Psoas muscle (tissue), 2 donors: Measurements from ENCODE around the genes KCNA3, CD53 and KCND3.

GRCh38 chr1:110555963-110557301 is 37.5 kb upstream of the KCNA10 start:
- PRO-cap, 2 experiments: no peak in any of the 2 experiments

DNA sequence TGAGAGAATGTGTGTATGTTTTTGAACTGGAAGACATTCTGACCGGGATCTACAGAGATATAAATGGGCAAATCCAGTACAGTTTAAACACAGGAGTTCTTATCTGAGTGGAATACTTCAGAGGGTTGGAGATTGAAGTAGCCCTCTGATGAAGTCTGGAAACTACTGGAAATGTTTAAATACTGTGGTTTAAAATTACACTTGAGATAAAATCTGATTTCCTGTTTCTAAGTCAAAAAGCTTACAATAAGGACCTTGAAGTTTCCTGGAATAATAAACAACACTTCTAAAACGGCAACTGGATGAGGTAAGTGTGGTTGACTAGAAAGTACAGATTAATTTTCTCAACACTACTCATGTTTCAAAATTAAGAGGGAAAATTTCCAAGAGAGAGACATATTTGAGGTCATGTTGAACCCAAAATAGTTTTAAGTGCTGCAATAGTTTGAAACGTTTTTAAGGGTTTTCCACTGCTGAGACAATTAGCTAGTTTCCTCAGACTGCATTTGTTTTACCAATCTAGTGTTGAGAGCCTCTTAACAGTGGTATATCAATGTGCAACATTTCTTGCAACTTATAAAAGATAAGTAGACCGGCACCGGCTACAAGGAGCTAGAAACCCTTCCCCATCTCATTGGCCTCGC is 27.4 kb downstream of the KCNA3 start:
- PRO-cap, 2 experiments: no peak in any of the 2 experiments

- PRO-cap, 2 experiments: no peak in any of the 2 experiments
Measured at GRCh38 chr1:110674628-110675569, at the start of gene KCNA3. KCNA3 (minus strand) TSS chr1:110674940.

- PRO-cap, 2 experiments: peak in 1 of 2 experiments; most common plus-strand start chr1:110873150 (in 1)
Measured at GRCh38 chr1:110872235-110873358, at the start of gene CD53. CD53 (plus strand) TSS chr1:110873148.

GRCh38 chr1:110892281-110892805 is 19.4 kb downstream of the CD53 start:
- PRO-cap, 2 experiments: no peak in any of the 2 experiments

GRCh38 chr1:111127734-111128895 is 11.8 kb downstream of the DRAM2 start:
- PRO-cap, 2 experiments: no peak in any of the 2 experiments

DNA sequence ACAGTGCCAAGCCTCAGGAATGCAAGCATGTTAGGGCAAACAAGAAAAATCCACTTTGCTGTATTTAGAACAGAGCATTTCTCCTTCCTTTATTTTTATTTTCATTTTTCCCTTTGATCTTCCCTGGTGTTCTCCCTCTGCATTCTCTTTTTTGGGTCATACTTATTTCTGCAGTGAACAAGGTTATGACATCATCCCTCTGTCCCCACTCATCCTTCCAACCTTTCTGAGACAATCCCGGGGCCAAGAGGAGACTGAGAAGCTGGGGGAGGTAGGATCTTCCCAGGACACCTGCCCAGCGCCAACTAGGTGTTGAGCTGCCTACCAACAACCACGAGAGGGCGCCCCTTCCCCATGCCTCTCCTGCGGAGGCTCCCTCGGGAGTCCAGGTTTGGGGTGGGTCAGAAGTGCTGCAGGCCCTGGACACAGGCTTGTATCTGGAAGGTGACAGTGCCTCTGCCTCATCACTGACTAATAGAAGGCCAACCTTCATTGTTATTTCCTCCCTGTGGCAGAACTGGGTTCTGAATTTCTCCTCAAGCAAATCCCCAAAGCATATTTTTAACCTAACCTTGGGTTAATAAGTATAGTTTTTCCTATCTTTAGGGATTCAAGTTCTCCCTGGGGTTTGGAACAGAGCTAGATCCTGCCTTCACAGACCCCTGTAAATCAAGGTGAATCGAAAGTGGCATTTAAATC is 4.7 kb upstream of the CHI3L2 start:
- PRO-cap, 2 experiments: no peak in any of the 2 experiments

GRCh38 chr1:111489245-111489550 is 14.2 kb downstream of the ADORA3 start:
- PRO-cap, 2 experiments: no peak in any of the 2 experiments

GRCh38 chr1:111513403-111514097 is 10.1 kb upstream of the ADORA3 start:
- PRO-cap, 2 experiments: no peak in any of the 2 experiments

DNA sequence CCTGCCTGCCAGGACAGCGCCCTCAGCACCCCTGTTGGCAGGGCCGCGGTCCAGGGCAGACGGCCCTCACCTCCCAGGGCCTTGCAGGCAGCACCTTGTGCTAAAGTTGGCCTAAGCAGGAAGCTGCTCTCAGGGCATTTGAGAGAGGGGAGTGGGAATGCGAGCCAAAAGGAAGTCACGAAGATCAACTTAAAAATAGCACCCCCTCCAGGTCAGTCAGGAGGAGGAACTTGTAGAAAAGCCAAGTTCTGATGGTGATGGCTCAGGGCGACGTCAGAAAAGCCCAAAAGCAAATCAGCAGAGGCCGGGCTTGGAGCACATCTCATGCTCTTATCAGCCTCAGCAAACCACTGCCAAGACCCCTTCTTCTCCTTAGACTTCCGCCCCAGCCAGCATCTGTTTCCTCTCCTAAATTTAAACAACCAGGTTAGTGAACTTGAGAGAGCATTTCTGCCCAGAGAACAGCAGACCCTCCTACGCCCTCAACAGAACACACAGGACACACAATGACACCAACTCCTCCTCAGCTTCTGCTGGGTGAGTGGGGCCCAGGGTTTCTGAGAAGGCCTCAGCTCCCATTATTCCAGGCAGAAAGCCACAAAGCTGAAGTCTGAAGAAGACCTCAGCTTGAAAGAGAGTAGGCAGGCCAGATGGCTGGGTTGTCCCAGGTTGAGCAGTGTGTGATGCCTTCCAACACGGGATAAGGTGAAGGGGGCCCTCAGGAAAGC is 12.8 kb upstream of the ADORA3 start:
- PRO-cap, 2 experiments: no peak in any of the 2 experiments

- PRO-cap, 2 experiments: no peak in any of the 2 experiments
Measured at GRCh38 chr1:111603823-111604436, 15.7 kb upstream of the RAP1A start.

GRCh38 chr1:111619249-111619578 is 375 bp upstream of the RAP1A start:
- PRO-cap, 2 experiments: no peak in any of the 2 experiments

DNA sequence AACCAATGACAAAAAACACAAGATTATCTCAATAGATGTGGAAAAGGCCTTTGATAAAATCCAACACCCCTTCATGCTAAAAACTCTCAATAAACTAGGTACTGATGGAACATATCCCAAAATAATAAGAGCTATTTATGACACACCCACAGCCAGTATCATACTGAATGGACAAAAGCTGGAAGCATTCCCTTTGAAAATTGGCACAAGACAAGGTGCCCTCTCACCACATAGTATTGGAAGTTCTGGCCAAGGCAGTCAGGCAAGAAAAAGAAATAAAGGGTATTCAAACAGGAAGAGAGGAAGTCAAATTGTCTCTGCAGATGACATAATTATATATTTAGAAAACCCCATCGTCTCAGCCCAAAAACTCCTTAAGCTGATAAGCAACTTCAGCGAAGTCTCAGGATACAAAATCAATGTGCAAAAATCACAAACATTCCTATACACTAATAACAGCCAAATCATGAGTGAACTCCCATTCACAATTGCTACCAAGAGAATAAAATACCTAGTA is 55.1 kb downstream of the INKA2 start:
- PRO-cap, 2 experiments: no peak in any of the 2 experiments

DNA sequence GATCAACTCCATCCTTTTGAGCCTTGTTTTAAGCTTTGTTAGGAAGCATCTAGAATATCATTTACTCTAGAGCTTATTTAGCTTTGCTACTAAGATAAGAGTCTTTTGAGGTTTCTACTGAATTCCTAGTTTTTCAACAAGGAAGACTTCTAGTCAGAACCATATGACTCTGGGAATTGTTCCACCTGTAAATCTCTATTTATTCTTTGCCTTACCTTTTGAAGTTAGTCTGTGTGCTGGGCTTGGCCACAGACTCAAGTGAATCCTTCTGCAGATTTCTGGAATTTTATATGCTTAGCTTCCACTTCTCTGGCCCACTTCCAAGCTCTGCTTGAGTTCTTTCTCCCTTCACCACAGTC is 49.1 kb downstream of the INKA2 start:
- PRO-cap, 2 experiments: no peak in any of the 2 experiments

DNA sequence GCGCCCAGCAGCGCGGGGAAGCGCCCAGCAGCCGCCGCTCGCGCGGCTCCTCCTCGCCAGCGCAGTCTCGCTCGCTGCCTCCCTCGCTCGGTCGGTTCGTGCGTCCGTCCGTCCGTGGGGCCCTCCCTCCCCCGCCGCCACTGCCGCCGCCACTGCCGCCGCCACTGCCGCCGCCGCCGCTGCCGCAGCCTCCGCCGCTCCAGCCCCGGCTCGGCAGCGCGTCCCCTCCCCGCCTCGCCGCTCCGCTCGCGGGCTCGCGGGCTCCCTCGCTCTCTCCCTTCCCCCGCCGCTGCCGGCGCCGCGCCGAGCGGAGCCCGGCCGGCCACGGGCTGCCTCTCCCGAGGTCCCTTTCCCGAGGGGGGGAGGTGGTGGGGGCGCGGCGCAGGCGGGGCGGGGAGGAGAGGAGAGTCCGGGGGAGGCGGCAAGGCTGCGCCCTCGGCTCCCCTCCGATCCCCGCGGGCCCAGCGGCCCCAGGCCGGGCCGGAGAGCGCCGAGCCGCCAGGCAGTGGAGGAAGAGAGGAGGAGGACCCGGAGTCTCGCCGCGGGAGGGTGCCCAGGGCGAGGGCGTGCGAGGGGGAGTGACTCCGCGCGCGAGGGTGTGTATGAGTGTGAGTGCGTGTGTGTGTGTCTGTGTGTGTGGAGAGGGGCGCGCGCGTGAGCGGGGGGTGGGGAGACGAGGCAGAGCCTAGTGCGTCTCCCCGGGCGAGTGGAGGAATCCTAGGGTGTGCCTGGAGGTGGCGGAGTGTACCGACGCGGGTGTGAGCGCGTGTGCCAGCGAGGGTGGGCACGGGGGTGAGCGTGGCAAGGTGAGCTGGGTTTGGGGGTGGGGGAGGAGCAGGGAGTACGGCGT is at the start of gene KCND3:
Gene KCND3, minus strand, starts transcription at position 76 of the 850 bp plus-strand sequence.
- PRO-cap, 2 experiments: peak in 2 of 2 experiments; most common plus-strand start position 64 of the sequence (in 1); most common minus-strand start position 351 of the sequence (in 2)

DNA sequence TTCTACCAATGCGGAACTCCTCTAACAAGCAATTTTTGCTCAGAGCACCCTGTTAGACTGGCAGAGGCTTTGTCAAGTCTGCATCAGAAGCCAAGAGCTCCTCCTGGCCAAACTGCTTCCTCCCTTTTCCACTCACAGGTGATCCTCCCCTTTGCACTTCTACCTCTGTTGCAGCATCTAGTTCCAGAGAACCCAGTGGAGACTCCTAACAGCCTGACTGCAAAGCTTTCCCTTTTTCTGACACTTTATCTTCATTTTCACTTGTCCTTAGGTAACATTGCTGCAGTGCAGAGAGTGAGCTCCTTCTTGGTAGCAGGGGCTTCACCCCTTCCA is 34.9 kb upstream of the CTTNBP2NL start:
- PRO-cap, 2 experiments: no peak in any of the 2 experiments

GRCh38 chr1:112376091-112376431 is 20.0 kb upstream of the CTTNBP2NL start:
- PRO-cap, 2 experiments: no peak in any of the 2 experiments

- PRO-cap, 2 experiments: no peak in any of the 2 experiments
Measured at GRCh38 chr1:112388290-112388651, 7.7 kb upstream of the CTTNBP2NL start.

DNA sequence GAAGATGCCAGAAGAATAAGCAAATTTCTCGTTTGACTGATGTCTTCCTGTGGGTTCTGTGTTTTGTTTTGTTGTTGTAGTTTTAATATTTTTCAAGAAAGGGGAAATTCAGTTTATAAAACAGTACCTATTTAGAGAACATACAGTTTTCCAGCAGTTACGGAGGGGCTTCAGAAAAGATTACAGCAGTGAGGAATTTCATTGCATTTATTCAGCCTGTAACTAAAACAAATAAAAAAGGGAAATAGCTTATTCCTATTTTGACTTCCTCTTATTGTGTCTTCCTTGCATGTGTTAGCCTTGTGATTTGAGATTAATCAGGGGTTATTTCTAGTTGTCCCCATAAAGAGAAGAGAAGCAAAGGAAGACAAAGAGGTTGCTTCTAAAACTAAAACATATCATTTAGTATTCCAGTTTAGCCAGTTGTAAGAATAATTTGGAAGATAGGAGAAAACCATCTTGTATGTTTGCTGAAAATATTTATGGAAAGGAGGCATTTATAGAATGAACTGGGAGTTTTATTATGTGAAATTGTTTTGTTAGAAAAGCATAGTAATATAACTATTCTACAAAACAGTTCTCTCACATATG is 35.1 kb downstream of the CTTNBP2NL start:
- PRO-cap, 2 experiments: no peak in any of the 2 experiments

DNA sequence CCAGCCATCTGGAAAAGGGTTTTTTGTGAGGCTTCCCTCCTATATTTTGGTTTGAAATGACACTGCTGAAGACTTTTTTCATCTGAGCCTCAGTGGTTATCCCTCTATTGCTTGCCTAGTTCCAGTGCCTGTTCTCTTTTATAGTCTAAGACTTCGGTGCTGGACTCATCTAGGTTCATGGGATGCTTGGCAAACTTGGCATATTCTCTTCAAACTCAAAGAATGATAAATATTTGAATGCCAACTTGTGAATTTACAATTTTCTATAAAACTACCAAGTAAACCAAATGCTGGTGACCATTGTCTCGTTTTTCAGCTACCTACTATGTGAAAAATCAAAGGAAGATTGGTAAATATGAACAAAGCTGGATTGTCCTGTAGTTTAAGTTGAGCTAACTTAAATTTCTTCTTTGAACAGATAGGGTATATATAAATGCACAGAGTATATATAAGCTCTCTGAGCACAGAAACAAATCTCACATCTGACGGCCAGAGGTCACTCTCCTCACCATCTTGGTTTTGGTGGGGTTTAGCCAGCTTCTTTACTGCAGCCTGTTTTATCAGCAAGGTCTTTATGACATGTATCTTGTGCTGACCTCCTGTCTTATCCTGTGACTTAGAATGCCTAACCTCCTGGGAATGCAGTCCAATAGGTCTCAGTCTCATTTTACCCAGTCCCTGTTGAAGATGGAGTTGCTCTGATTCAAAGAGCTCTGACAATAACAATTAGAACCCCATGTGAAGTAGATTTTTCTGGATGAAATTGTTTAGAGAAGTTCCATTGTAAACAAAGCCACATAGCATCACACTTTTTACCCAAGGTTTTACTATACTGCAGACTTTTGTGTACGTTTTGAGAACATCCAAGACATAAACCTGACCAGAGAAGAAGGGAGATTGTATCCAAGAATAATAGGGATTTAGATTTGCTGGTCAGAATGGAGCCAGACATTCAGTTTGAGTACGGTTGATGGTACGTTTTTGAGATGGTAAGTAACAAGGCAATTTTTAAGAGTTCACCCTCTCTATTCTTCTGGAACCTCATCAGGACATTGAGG is 1.7 kb upstream of the MOV10 start:
- PRO-cap, 2 experiments: no peak in any of the 2 experiments